Heart (tissue), 3 donors: ENCODE measurements around a stretch of chr17.

DNA sequence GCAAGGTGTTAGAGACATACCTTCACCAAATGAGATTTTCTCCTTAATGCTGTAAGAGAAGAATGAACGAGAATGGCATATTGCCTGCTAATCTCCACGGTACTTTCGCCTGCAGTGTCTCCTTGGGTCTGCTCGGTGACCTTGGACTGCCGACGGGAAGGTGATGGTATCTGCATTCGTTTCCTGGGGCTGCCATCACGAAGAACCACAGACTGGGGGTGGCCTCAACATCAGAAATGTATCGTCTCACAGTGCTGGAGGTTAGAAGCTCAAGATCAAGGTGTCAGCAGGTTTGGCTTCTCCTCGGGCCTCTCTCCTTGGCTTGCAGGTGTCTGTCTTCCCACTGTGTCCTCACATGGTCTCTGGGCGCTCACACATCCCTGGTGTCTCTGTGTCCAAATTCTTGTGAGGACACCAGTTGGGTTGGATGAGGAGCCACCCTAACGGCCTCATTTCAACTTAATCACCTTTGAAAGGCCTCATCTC lies 86.3 kb upstream of the TNRC6C start:
- RAMPAGE, long total RNA, 2 experiments: no peak in any of the 2 experiments

GRCh38 chr17:77879495-77879845 lies 79.0 kb upstream of the TNRC6C start:
- RAMPAGE, long total RNA, 2 experiments: no peak in any of the 2 experiments

GRCh38 chr17:77959531-77960739 lies 1.4 kb downstream of the TNRC6C start:
- RAMPAGE, long total RNA, 2 experiments: no peak in any of the 2 experiments

DNA sequence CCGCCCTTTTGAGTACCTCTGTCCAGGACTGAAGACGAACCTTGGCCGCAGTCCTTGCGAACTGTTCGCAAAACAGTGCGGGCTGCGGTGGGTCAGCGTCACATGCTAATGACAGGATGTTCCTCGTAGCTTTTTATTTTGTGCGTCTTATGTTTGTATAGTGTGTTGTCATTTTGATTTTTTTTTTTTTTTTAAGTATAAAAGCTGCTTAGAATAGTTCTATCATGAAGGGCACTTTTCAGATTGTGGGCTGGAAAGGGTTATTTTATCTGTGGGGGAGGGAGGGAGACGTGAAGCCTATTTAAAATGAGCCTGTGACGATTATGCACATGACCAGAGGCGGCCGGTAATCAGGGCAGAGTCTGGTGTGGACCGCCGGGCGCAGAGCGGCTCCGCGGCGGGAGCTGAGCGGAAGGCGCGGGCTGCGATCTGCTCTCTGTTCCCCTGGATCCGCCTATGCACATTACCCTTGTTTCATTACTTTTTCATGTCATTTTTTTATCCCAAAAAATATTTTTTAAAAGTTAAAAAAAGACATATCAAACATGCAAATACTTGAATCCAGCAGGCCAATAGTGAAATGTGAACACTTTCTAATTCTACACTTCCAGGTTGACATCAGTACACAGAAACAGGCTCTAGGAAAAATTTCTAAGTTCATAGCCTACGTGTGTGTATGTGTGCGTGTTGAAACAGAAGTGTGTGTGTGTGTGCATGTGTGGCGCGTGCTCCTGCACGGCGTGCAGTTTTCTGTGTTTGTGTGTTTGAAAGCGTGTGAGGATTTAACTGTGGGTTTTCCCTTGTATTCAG lies 23.4 kb downstream of the TMC6 start:
- RAMPAGE, long total RNA, 2 experiments: no peak in any of the 2 experiments

GRCh38 chr17:78131876-78132713 lies 1.5 kb downstream of the TMC8 start:
- RAMPAGE, long total RNA, 2 experiments: no peak in any of the 2 experiments

- RAMPAGE, long total RNA, 2 experiments: no peak in any of the 2 experiments
These were observed 5.5 kb downstream of the SYNGR2 start for GRCh38 chr17:78173898-78174235.

- RAMPAGE, long total RNA, 2 experiments: no peak in any of the 2 experiments
These were observed 6.2 kb downstream of the SYNGR2 start for GRCh38 chr17:78174236-78175338.

DNA sequence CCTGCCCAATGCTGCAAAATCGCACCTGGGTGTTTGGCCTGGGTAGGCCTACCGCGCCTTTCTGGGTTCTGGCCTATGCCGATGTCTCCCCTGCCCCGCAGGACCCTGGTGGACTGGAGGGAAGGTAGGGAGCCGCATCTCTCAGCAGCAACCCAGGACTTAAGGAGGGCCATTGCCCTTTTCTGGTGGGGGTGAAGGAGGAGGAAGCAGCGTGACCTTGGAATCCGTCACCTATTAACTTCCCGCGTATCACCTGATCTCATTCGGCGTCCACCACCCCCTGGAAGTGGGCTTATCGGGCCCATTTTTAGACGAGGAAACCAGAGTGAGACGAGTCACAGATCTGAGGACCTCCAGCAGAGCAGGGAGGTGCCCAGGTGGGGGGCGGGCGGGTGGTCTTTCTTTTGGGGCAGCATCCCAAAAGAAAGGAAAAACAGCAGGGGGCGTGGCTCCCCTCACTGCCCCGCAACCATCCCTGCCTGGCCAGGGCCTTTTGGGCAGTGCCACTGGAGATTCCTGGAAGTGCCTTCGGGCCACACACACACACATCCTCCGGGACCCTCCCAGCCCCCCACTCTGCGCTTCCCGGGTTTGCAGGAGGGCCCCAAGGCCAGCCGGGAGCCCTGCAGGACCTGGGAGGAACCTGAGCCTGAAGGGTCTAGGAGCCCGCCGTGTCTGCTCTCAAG lies 36.5 kb downstream of the TMEM235 start:
- RAMPAGE, long total RNA, 2 experiments: no peak in any of the 2 experiments

DNA sequence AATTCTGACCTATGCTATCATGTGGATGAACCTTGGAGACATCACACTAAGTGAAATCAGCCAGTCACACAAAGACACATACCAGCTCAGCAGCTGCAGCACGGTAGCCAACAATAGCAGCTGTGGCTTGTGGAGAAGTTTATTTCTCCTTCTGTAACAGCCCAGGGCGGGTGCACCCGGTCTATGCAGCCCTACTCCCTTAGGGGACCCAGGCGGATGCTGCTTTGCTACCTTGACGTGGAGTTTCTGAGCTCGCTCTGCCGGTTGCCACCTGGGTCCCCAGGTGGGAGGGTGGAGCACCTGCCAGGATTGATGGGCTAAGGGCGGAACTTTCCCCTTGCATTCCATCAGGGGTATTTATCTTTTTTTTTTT lies 45.1 kb downstream of the TMEM235 start:
- RAMPAGE, long total RNA, 2 experiments: no peak in any of the 2 experiments

- RAMPAGE, long total RNA, 2 experiments: no peak in any of the 2 experiments
These were observed 15.2 kb downstream of the SOCS3 start for GRCh38 chr17:78344615-78345182.

GRCh38 chr17:78355892-78356735 lies 3.8 kb downstream of the SOCS3 start:
- RAMPAGE, long total RNA, 2 experiments: no peak in any of the 2 experiments

DNA sequence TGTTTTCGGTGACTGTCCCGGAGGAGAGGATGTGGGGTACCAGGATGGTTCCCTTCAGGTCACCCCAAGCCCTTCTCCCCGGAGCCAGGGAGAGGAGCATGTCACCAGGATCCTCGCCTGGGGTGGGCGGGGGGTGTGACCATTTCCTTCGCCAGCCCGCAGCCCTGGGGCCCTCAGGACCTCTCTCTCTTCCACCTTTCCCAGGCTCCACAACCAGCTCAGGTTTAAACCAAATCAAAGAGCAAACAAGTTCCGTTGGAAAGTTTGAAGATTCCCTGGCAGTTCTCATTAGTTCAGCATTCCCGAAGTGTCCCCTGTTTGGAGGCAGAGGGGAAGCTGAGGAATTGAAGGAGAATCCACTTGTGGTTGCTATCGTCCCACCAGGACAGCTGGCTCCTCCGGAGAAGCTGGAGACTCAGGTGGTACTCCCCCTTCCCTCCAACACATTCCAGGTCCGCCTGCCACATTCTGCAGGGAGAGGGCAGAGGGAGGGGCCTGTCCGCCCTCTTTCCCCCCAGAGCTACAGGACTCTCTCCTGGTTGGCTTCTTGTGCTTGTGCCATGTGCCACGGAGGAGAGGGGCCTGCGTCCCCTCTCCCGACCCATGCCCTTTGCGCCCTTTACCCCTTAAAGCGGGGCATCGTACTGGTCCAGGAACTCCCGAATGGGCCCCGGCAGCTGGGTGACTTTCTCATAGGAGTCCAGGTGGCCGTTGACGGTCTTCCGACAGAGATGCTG lies 1.9 kb downstream of the SOCS3 start:
- RAMPAGE, long total RNA, 2 experiments: no peak in any of the 2 experiments

GRCh38 chr17:78377776-78378114 lies 704 bp upstream of the PGS1 start:
- RAMPAGE, long total RNA, 2 experiments: no peak in any of the 2 experiments

- RAMPAGE, long total RNA, 2 experiments: no peak in any of the 2 experiments
These were observed 34.1 kb downstream of the PGS1 start for GRCh38 chr17:78412481-78412925.

- RAMPAGE, long total RNA, 2 experiments: no peak in any of the 2 experiments
These were observed 38.4 kb downstream of the PGS1 start for GRCh38 chr17:78416732-78417374.

DNA sequence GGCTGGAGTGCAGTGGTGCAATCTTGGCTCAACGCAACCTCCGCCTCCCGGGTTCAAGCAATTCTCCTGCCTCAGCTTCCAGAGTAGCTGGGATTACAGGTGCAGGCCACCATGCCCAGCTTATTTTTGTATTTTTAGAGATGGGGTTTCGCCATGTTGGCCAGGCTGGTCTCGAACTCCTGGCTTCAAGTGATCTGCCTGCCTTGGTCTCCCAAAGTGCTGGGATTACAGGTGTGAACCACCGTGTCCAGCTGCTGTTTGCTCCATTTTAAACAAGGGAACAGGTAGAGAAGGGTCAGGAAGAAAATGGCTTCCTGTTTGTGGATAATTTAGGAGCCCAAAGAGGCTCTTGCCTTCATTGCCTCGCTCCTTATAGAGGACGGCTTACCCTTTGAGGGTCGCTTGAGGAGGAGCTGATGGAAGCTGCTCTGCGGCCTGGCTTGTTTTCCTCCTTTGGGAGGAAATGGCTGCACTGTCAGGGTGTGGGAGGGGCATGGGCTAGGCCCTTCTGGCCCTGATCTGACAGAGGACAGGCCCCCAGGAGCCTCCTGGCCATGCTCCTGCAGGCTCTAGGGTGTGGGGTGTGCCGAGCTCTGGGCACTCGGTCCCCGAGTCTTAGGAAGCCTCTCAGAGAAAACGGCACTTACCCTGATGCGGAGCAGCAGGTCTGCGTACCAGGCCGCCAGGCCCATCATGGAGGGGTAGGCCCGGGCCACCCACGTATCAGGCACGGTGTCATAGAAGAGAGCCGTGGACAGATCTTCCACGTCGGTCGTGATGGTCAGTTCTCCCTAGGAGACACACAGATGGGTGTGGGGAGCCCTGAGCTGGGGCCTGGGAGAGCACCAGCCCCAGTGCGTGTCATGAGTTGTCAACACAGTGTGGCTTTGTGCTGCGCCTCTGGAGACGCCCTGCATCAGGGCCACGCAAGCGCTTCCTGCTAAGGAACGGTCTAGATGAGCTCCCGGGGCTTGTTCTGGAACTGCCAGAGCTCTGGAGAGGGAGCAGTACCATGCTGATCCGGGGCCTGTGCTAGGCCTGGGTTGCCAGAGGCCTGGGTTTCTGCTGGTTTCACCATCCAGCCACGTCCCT lies 47.7 kb downstream of the PGS1 start:
- RAMPAGE, long total RNA, 2 experiments: no peak in any of the 2 experiments

DNA sequence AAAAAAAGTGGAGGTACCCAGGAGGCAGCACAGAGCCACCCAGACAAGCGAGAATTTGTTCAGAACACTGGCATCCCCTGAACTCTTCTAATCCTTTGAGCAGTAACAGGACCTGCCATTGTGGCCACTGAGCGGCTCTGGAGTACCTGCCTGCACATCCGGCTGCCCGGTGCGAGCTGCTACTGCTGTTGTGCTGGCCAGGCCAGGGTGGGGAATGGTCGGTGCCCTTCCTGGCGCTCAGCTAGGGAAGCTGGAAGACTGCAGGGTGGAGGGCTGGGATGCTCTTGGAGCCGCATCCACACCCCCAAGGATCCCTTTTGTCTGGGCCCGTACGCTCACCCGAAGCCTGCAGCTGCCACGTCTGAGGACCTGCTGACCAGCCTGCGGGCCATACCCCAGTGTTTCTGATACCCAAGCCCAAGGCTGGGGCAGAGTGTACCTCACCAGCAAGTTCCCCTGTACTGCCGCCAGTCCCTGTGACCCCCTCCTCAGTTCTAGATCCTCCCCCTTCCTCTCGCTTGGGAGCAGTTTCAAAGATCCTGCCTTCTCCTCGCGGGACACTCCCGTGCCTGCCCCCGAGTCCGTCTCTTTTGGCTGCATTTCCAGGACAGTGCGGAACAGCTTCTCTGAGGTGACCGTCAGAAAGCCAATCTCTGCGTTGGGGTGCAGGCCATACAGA lies 49.7 kb downstream of the PGS1 start:
- RAMPAGE, long total RNA, 2 experiments: no peak in any of the 2 experiments

DNA sequence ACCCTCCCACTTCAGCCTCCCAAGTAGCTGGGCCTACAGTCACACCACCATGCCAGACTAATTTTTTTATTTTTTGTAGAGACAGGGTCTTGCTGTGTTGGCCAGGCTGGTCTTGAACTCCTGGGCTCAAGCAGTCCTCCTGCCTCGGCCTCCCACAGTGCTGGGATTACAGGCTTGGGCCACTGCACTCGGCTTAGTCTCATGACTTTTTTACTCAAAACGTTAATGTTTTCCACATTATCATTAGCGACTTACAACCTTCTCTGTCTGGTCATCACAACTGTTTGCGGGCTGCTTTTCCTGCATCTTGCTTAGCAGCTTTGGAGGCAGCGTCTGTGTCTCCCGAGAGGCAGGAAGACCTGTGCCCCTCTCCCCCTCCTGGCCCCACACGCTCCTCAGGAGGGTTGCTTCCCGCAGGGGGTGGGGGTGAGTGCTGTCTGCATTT lies 52.6 kb downstream of the PGS1 start:
- RAMPAGE, long total RNA, 2 experiments: no peak in any of the 2 experiments

- RAMPAGE, long total RNA, 2 experiments: no peak in any of the 2 experiments
These were observed 64.3 kb downstream of the PGS1 start for GRCh38 chr17:78442600-78443250.

- RAMPAGE, long total RNA, 2 experiments: no peak in any of the 2 experiments
These were observed 83.8 kb downstream of the DNAH17 start for GRCh38 chr17:78493319-78493881.